Ureter (tissue), 1 donor: ENCODE data around the genes NEK6, RPL35 and SCAI.

DNA sequence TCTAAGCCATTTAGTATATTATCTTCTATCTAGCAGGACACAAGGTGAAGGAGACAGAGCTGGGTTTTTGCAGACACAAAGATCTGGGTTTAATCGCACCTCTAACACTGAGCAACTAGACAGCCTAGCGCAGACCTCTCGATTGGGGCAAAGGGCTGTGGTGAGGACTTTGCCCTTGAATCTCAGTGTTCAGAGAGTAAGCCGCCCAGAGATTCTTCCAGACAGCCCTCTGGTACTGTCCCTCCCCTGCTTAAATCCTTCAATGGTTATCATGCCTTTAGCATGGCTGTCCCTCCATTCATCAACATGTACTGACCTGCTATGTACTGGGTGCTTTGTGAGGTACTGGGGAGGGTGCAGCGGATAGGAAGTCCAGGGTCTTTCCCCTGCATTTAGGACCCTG, 128.2 kb downstream of the CRB2 start:
- PRO-cap: no peak

GRCh38 chr9:123608257-123608566, 252.2 kb downstream of the CRB2 start:
- PRO-cap: no peak

GRCh38 chr9:123928904-123929671, 838 bp downstream of the DENND1A start:
- PRO-cap: no peak

- PRO-cap: no peak
These were observed 2.6 kb upstream of the LHX2 start for GRCh38 chr9:124008959-124009436.

DNA sequence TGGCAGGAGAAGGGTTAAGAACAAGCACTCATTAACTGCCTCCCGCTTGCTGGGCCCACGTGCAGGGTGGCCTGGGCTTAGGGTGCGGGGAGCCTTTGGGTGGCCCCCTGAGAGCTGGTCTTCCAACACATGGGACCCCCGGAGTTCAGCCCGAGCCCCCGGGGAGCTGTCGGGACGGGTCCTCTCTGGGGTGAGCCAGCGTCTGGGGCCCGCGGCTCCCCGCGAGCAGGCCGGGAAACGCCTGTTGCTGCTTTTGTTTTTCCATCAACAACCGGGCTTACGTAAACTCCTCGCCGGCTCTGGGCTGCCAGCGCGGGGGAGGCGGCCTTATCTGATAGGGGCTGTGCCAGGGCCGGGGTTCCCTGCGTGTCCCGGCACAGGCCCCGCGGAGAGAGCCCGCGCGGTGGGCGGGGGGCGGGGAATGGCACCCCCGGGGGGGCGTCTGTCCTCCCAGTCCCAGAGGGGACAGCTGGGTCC, 33.9 kb downstream of the LHX2 start:
- PRO-cap: no peak

DNA sequence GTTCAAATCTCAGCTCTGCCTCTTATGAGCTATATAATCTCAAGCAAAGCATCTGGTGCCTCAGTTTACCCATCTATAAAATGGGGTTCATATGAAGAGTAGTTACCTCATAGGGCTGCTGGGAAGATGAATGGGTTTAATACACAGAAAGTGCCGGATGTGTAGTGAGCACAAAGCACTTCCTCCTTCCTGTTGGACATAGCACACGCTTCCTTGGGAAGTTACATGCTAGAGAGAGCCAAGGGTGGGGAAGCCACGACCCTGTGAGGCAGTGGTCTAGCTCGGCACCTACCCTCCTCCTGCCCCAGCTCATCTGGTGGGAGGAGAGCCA, 43.7 kb upstream of the NEK6 start:
- PRO-cap: no peak

DNA sequence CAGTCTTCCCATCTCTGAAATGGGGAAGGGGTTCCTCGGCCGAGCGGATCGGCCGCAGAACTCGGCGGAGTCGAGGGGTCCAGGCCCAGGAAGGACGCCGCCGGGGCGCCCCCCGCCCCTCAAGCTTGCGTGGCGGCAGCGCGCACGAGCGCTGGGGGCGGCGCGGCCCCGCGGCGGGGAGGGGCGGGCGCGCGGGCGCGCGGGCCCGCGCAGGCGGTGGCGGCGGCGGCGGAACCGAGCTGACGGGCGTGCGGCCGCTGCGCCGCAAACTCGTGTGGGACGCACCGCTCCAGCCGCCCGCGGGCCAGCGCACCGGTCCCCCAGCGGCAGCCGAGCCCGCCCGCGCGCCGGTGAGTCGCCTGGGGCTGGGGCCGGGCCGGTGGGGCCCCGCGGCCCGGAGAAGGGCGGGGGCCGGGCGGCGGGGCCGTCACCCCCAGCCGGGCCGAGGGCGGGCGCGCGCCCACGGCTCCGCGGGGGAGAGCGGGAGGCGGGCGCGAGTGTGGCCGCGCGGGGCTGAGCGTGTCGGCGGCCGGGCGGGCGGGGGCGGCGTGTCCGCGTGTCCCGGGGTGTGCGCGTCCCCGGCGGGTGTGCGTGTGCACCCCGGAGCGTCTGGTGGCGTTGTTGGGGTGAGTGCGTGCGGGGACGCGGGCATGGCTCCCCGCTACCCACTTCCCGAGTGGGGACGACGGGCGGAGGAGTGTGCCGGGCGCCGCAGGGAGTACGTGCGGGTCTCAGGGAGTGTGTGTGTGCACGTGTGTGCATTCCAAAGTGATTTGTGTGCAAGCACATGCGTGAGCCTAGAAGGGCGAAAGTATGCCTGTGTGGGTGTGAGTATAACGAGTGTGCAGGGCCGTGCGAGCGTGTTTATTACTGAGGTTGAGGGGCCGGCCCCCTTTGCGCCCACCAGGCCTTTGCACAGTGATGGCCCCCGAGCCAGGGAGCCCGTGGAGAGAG, at the start of gene NEK6:
Gene NEK6 (plus strand): TSS at position 214 of the 954 bp plus-strand sequence.
- PRO-cap: bidirectional peak, plus-strand start at position 216 of the sequence, minus-strand start at position 122 of the sequence; bidirectional peak, plus-strand start at position 473 of the sequence, minus-strand start at position 447 of the sequence; bidirectional peak, plus-strand start at position 603 of the sequence, minus-strand start at position 678 of the sequence

DNA sequence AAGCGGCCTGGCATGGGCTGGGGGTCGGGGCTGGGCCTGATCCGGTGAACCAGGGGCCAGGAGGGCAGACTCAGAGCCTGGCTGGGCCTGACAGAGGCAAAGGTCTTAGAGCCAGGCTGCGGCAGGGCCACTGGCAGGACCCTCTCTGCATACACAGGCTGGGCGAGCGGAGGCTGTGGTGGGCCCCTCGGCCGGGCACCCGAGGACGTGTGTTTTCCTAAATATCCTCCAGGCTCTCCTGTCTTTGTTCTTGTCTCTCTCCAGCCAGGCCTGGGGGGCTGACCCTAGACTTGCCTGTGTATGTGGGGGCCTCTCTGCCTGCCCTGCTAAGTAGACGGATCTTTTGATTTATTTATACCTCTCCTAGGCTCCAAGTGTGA, 931 bp downstream of the NEK6 start:
- PRO-cap: no peak

- PRO-cap: no peak
These were observed 33.9 kb downstream of the NEK6 start for GRCh38 chr9:124291493-124292152.

GRCh38 chr9:124861063-124862241, at the start of gene RPL35:
TSS of gene RPL35 (minus strand) at chr9:124861957.
- PRO-cap: bidirectional peak, plus-strand start at chr9:124862130, minus-strand start at chr9:124861957

GRCh38 chr9:124874768-124875446, 13.0 kb downstream of the ARPC5L start:
- PRO-cap: no peak

DNA sequence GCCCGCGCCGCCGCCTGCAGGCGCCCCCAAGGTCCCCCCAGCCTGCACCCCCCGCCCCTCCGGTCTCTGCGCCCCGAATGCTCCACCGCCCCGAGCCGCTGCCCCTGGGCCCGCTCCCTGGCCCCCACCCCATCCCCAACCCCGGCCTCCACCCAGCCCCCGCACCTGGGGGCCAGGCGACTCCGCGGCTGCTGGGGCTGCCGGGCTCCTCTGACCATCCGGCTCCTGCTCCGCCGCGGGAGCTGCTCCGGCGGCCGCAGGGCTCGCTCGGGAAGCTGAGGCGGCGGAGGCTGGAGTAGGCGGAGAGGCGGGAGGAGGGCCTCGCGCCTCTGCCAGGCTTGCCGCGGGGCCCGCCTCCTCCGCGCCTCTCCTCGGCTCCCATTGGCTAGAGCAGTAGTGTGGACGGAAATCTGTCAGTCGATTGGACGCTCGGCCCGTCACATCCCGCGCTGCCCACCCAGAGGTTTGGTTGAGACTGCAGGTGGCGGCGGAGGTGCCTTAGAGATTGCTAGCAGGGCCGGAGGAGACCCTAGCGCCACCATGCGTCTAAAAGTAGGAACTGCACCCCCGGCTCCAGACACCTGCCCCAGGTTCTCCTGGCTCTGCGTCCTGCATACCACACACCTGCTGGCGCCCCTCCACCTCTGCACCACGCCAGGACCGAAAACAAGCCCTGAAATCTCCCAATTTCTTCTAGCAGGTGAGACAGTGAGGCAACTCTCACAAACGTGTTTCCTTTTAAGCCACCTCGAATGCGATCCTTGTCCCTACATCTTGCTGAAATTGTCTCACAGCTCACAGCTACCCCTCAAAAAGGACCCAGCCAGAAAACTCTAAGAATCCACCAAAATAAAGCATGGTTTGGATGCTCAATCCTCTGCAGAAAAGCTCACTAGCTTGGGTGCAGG, at the start of gene SCAI:
Gene SCAI (minus strand): TSS at position 309 of the 908 bp plus-strand sequence.
- PRO-cap: bidirectional peak, plus-strand start at position 469 of the sequence, minus-strand start at position 244 of the sequence

DNA sequence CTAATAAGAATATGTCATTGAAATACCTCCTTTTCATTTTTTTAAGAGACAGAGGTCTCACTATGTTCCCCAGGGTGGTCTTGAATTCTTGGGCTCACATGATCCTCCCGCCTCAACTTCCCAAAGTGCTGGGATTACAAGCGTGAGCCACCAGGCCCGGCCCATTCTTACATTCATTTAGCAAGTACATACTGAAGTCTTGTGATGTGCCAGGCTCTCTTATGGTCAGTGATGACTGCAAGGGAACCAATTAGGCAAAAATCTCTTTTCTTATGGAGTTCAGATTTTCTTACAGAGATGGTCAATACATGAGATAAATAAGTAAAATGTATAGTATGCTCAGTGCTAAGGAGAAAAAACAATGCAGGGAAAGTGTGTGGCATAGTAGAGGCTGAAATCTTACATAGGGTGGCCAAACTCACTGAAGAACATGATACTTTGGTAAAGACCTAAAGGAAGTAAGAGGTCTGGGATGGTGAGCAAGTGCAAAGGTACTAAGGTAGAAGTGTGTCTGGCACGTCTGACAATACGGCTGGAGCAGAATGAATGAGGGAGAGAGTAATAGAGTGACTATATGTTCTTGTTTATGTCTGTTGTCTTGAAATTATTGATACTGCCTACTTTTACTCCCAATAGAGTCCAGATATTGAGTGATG, 27.0 kb downstream of the GAPVD1 start:
- PRO-cap: no peak

DNA sequence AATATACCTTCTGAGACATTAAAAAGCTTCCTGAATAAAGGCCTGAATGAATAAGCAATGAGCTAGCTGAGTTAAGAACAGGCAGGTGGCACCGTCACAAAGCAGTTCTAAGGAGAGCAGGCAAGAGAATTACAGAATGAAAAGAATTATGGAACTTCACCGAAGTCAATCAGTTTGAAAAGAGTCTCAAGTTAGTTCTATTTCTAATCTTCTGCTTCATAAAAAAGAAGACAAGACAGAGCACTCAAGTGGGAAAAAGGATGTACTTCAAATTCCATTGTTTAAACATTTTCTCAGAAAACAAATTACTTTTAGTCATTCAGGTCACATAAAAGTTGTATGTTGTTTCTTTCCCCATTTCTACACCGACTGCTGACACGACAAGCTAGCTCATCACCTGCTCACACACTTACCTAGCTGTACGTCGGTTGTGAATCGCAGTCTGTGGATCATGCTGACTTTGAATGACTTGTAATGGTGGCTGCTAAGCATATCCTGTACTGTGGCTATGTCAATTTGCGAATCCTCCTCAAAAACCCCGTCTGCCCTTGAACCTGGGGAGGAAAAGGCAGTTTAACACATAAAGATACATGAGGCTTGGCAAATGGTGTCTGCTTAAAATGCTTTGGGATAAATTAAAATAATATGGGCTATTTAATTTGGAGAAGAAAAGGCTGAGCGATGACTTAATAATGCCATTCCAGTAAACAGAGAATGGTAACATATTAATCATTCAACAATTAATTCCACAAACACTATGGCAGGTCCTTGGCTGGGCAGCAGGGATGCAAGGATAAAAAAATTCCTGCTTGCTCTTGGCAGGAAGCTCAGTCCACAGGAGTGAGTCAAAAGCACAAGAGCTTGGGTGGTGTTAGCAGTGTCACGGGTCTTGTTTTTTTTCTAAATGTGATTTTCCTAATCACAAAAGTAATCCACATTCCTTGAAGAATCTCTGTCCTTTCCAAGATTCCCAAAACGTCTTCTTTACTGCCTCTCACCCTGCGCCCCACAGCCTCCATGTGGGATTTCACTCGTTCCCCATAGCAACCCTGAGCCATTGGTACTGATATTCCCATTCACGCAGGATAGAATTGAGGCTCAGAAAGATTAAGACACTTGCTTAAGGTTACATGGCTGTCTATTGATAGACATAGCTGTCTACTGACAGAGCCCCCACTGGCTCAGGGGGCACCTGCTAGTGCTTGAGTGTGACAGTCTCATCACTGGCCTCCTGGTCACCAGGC, 222.6 kb downstream of the MAPKAP1 start:
- PRO-cap: no peak

- PRO-cap: no peak
These were observed 200.9 kb downstream of the MAPKAP1 start for GRCh38 chr9:125506214-125506463.

- PRO-cap: no peak
These were observed 172.2 kb downstream of the MAPKAP1 start for GRCh38 chr9:125534832-125535112.

DNA sequence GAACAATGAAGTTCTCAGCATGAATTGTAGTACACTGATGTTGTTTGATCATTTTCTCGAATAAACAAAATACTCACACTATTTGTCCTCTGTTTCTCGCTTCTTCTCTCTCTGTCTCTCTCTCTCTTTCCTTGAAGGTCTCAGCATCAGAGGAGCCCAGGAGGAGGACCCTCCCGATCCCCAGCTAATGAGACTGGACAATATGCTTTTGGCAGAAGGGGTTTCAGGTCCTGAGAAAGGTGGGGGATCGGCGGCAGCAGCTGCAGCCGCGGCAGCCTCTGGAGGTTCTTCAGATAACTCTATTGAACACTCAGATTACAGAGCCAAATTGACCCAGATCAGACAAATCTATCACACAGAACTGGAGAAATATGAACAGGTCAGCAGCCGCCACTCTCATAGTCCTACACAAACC, 168.4 kb downstream of the PBX3 start:
- PRO-cap: no peak

- PRO-cap: no peak
These were observed 182.4 kb downstream of the PBX3 start for GRCh38 chr9:125929519-125929971.

GRCh38 chr9:126151576-126152009, 175.0 kb upstream of the MVB12B start:
- PRO-cap: no peak

DNA sequence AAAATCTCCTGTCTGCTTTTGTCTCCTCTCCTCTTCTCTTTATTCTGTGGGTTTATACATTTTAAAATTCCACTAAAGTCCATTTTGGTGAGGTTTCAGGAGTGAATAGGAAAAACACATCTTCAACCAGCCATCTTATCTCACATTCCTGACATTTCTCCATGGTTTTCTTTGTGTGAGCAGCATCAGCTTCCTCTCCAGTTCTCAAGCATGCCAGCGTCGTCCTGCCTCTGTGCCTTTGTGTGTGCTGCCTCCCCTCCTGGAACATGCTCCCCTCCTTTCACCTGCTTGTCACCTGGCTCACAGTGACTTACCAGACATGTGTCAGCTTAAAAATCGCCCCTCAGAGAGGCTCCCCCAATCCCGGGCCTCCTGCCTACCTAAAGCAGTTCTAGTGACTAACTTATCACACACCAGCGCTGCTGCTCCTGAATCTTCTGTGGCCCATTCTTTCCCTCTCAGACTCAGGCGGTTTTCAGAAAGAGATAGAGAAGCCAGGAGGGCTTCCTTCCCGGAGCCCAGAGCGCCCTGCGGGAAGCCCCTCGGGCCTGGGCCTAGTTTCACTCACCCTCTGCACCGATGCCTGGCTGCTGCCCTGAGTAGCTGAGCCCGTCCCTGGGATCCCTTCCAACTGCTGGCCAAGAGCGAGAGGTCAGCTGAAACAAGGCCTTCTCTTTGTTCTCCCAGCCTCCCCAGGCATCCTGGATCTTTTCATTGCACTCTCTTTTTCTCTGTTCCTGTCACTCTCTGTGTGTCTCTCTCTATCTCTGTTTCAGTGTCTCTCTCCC, 51.2 kb upstream of the MVB12B start:
- PRO-cap: no peak